ENCODE results near the gene CHD2.

DNA sequence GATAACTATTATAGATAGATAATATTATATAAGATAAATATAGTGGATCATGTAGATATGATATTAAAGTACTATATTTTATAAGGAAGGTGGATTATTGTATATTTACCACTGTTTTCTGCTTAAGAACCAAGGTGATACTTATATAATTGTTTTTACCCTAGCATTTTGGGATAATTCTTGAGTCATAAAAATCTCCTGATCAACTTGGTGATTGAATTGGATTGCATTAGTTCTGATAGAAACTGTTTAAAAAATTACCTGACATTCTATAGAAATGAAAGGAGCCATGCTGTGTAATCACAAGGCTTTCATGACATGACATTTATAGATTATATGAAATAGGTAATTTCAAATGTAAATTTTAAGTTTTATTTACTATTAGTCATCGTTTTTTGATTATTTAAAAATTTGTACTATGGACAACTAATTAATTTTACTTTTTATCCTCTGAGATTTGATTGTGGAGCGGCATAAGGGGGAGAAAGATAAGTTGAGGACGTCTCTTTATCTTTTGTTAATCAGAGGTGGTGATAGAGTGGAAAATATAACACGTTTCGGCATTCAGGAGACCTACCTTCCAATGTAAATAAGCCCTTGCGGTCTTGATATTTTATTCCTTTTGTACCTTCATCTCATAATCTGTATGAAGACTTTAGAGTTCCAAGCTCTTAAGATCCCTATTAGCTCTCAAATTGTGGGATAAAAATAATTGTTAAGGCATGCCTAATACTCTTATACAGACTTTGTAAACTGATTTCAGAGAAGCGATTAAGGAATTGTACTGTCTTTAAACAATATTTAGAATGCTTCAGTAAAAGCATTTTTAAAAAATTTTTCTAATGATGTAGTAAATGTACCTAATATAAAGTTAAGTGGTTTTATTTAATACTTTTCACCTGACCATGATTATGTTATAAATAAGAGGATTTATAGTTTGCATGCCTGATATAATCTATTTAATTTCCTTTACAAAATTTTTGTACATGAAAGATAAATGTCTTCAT is 12.1 kb upstream of the CHD2 start:
- RAMPAGE, total RNA = no peak

- RAMPAGE, total RNA = no peak
Measured at GRCh38 chr15:92891656-92892546, 8.2 kb upstream of the CHD2 start.

DNA sequence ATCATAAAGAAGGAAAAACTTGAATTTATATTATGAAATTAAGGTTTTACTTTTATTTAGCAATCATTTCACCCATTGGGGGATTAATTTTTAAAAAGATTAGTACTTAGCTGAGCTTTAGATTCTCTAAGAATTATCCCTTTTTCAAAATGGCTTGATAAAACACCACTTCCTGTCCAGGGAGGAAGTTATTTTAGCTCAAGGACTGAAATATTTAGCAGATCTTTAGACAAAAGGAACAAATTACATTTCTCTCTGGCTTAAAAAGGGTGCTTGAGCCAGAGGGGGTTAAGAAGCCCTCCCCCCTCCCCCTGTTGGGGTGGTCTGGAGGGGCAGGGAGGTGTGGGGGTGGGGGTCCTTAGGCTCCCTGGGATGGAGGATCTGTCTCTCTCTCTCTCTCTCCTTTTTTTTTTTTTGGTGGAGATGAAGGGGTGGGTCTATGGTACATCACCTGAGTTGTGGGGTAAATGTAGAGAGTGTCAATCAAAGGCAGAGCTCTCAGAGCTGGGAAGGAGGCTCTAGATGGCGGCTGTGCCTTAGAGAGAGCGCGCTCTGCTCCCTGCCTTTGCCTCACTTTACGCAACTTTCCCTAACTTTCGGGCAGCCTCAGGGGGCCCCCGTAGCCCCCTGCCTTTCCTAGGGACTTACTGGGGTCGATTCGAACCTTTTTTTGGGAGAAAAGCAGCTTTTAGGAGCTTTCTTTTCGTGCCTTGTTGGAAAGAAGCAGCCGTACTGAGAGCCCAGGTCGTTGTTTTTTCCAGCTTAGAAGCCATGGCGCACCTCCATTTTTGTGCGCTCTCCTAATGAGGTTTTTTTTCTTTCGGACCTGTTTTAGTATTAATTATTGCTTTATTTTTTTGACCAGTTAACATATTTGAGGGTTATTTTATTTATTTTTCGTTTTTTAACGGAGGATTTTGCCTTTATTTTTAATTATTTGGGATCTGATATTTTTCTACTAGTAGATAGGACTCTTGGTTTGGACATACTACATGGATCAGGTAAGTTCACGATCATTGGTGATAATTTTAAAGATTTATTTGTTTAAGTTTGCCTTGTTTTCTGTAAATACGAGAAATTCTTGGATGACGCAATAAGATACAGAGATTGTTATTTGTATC is at the start of gene CHD2:
TSS of gene CHD2 (plus strand) at position 501 of the 1,121 bp plus-strand sequence.
- RAMPAGE, total RNA = no peak

GRCh38 chr15:92903604-92904375 is 3.7 kb downstream of the CHD2 start:
- RAMPAGE, total RNA = no peak

DNA sequence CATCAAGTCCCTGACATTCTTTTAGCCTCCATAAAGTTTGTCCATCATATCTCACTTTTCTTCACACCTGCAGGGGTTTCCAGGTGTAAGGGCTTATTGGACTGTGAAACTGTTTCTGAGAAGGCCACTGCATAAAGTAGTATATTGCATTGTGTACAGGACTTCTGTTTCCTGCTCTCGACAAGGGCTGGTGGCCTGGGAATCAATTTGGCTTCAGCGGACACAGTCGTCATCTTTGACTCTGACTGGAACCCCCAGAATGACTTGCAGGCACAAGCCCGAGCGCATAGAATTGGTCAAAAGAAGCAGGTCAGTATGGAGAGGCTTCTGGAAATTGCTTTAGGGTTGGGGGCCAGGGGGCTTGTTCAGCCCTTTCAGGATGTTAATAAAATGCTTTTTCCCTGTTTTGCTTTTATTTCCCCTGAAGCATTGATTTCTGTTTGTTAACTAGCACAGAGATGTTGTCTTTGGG is 78.0 kb downstream of the CHD2 start:
- RAMPAGE, total RNA = no peak

- RAMPAGE, total RNA = no peak
Measured at GRCh38 chr15:93004521-93004989, 84.5 kb downstream of the RGMA start.

DNA sequence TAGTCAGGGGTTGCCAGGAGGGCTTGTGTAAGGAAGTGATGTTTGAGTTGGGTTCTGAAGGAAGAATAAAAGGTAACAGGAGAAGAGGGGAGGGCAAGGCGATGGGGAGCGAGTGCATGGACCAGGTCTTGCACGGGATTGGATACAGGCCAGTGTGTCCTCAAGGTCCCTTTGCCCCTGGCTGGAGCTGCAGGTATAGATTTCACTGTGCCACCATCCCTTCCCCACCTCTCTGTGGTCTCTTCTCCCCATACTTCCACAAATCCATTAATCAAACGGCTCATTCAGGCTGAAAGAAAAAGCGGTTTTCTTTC is 83.8 kb downstream of the RGMA start:
- RAMPAGE, total RNA = no peak

DNA sequence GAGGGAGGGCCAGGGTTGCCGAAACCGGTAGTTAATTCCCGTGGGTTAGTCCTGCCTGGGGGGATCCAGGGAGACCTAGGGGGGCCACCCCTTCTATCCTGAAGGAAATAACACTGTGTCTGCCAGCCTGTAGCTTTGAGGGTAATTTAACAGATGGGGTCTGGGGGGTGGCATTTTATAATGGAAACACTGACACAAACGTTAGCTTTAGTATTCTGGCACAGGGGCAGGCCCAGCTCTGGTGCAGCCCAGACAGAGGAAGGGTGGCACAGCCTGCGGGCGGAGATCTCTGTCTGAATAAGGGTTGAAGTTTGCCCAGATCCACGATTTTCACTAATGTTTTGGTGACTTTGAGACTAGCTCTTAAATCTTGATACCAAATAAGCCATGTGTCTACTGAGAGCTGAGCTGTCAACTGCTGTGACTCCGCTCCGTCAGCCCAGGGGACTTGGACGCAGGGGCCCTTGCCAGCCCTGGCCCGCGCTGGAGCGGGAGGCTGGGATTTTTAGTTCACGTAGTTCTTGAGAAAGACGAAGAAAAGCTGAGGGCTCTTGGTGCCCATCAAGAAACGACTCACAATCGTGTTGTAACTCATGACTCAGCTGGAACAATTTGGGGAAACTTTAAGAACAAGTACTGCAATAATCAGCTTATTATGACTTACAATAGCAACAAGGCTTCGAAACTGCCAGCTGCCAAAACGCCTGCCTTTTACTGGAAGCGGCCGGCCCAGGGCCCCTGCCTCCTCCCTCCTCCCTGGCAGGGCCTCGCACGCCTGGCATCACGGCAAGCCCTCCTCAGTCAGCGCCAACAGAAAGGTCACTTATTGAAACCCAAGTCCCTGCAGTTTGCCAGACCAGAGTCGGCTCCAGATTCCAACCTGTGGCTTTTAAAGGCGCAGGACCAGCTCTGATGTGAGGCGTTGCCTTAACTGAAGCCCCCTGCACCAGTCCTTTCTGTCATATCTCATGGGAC is 60.4 kb downstream of the RGMA start:
- RAMPAGE, total RNA = no peak

- RAMPAGE, total RNA = no peak
Measured at GRCh38 chr15:93032296-93032826, 56.6 kb downstream of the RGMA start.

- RAMPAGE, total RNA = no peak
Measured at GRCh38 chr15:93049954-93050384, 39.0 kb downstream of the RGMA start.

DNA sequence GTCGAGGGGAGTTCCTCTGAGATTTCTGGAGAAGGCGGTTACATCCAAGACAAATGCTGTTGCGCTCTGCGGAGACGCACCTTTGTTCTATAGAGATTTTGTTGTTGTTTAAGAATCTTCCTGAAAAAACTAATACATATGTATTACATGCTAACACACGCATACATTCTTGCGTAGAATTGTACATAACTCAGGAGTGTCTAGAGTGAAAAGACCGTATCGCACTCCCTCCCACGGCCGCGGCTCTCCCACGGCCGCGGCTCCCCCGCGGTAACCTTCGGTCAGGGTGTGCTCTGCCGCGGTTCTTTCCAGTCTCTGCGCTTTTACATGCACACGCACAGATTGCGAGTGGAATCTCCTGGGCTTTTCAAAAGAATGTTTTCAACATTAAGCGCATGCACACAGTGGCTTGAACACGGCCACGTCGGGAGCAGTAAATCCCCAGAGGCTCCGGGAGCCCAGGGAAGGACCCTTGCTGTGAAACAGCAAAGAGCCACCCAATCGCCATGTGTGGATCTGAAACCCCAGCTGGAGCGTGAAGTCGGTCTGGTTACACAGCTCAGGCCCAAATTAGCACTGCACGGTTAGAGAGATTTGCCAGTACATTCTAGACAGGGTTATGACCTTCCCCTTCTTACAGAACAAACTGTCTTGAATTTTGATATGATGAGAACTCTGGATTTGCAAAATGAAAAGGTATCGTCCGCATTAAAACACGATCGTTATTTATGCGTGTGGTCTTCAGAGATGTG is 763 bp upstream of the RGMA start:
- RAMPAGE, total RNA = no peak

DNA sequence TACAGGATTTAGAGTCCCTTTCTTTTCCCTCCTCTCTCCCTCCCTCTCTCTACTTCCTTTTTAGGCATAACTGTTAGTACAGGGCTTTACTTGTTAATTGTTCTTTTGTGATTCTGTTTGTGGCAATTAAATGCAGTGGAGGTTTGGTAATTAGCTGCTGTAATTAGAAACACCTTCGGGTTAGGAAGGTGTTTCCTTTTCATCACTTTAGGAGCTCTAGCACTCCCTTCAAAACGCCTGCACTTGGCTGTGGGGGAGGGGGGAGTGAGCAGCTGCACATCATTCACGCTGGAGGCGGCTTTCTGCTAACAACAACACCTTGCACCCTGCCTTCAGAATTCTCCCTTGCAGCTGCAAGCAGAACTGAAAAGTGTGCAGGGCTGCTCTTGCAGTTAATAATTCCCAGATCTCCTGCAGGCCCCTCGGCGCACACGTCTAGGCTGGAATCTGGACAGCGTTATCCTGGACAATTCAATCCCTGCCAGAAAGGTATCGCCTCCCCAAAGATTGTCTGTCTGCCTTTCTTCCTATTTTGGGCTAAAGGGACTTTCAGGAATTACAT is 242.7 kb upstream of the RGMA start:
- RAMPAGE, total RNA = no peak

DNA sequence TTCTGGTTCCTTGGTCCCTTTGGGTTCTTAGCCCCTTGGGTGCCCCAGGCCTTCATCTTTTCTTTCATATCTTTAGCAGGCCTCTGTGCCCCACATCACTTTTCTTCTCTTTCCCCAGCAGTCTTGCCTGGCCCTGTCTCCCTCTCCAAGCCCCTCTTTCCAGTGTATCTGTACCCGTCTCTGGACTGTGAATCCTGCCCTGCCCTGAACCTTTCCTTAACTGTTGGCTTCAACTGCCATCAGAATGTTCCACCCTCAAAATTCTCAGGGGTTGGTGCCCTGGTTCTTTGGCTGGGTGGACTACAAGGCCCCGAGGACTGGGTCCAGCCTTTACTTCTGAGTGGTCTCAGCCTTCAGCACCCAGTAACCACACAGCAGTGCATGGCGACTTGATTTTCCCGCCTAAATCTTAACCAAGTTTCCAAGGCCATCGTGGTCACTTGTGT is 333.4 kb upstream of the RGMA start:
- RAMPAGE, total RNA = no peak

GRCh38 chr15:94248135-94248719 is 16.9 kb downstream of the MCTP2 start:
- RAMPAGE, total RNA = no peak

- RAMPAGE, total RNA = no peak
Measured at GRCh38 chr15:94258168-94258748, 26.9 kb downstream of the MCTP2 start.

GRCh38 chr15:94377528-94378139 is 146.3 kb downstream of the MCTP2 start:
- RAMPAGE, total RNA = no peak

DNA sequence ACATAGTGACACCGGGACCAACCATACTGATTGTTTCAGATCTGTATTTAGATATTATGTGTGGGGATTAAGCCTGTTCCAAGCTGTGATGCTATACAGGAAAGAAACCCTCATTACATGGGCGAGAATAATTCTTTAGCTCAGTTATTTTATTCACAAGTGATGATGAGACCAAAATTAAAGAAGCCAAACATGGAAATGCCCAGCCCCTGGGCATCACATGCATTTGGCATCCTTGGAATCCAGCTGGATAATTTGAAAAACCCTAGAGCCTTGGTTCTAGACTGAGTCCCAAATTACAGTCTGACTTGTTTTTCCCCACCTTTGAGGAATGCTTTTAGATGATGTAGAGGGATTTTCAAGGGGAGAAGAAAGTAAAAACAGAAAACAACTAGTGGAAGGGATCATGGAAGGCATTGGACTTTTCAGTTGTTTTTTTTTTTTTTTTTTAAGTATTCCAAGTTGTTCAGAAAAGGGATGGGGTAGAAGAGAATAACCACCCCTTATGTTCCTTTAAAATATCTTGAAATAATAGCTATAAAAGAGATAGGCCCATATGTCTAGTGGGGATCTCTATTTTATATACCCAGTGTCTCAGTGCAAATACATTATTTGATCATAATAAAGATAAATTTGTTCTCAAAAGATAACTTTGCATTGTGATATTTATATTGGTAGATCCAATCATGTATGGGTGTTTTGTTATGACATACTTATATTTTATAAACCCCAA is 175.2 kb downstream of the MCTP2 start:
- RAMPAGE, total RNA = no peak

GRCh38 chr15:94790948-94791388 is 559.6 kb downstream of the MCTP2 start:
- RAMPAGE, total RNA = no peak

DNA sequence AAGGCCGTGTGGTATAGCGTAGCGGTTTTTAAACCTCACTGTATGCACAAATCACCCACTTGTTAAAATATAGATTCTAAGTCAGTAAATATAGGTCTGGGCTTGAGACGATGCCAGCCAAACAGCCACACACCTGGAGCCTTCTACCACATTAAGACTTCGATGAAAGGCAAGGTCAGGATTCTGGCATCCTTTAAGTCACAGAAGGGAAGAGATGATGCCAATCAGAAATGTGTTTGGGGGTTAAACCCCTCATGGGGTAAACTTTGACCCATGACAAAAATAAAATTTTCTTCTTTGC is 848.3 kb downstream of the MCTP2 start:
- RAMPAGE, total RNA = no peak

- RAMPAGE, total RNA = no peak
Measured at GRCh38 chr15:95287527-95288343, 1042.8 kb upstream of the NR2F2 start.